Monocyte (primary cell): Measurements from ENCODE around the genes ERP44, INVS and GRIN3A.

GRCh38 chr9:98974803-98975325 lies 31.2 kb downstream of the COL15A1 start:
- PRO-cap, 2 experiments: no peak in any of the 2 experiments

- PRO-cap, 2 experiments: no peak in any of the 2 experiments
Observed at GRCh38 chr9:99105768-99106268, 905 bp downstream of the TGFBR1 start.

- PRO-cap, 2 experiments: no peak in any of the 2 experiments
Observed at GRCh38 chr9:99150672-99151409, 45.9 kb downstream of the TGFBR1 start.

- PRO-cap, 2 experiments: no peak in any of the 2 experiments
Observed at GRCh38 chr9:99151410-99151896, 46.5 kb downstream of the TGFBR1 start.

- PRO-cap, 2 experiments: no peak in any of the 2 experiments
Observed at GRCh38 chr9:99356144-99357409, 134.5 kb downstream of the SEC61B start.

DNA sequence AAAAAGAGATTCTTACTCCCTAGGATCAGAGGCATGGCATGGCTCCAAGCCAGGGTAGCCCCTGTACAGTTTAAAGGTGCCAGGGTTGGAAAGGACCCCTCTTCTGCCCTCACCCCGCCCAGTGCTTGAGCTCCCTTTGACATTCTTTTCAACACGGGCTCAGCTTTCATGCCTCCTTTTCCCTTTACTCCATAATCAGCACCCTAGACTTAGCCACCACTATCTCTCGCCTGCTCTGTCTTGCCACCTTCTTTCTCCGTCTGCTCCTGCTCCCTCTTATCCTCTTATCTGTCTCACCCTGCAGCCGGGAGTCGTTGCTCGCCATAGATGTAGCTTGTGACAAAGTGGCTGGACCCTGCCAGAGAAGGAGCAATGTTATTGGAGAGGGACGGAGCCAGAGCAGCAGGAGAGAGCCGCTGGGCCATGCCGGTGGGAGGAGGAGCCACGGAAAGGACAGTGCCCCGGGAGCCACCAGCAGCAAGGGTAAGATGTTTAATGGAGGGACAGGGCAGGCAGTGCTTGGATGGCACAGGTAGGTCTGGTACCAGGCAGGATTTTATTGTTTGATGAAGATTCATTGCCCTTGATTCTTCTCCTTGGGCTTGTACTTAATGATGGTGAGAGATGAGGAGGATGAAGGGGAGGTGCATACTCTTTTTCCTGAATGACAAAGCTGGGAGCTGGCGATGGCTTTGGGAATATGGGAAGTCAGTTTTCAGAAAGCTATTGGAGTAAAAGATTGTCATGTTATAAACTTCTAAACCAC lies 137.3 kb downstream of the SEC61B start:
- PRO-cap, 2 experiments: no peak in any of the 2 experiments

DNA sequence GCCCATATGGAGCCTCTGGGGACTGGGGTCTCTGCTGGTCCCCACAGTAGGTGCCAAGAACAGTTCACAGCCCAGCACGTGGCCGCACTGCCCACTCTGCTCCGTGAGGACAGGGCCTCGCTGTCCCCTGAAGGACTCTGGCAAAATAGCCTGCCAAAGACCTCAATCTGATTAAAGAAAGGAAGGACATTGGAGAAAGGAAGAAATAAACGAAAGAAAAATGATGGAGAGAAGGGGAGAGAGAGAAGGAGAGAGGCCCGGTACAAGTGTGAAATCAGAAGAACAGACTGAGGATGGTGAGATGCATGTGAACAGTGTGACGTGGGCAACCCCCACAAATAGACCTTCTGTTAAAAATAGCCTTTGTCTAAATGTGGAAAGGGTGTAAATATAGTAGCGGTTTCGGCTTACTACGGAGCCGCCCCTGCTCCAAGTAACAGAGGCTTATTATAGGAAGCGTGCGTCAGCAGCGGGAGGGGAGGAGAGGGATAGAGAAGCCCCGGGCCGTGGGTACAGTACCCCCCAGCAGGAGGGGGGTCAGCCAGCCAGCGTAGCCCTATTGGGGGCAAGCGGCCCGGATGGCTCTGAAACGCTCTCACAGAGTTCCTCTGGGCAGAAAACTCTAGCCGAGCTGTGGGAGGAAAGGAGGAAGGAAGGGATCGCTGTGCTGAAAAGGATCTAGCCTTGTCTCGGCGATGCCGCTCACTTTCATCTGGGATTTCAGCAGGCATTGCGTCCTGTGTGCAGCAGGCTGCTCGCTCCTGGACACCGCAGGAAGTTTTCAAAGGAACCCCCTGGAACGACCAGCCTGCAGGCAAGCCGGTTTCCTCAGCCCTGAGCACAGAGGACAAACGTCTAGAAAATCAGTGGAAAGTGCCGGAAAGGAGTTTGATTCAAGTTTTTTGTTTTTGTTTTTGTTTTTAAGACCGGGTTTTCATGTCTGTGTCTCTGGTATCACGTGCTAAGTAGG lies 146.3 kb downstream of the SEC61B start:
- PRO-cap, 2 experiments: no peak in any of the 2 experiments

GRCh38 chr9:99819009-99819800 lies 2.5 kb upstream of the NR4A3 start:
- PRO-cap, 2 experiments: peak in 2 of 2 experiments; most common plus-strand start chr9:99819366 (in 1); most common minus-strand start chr9:99819332 (in 2)

DNA sequence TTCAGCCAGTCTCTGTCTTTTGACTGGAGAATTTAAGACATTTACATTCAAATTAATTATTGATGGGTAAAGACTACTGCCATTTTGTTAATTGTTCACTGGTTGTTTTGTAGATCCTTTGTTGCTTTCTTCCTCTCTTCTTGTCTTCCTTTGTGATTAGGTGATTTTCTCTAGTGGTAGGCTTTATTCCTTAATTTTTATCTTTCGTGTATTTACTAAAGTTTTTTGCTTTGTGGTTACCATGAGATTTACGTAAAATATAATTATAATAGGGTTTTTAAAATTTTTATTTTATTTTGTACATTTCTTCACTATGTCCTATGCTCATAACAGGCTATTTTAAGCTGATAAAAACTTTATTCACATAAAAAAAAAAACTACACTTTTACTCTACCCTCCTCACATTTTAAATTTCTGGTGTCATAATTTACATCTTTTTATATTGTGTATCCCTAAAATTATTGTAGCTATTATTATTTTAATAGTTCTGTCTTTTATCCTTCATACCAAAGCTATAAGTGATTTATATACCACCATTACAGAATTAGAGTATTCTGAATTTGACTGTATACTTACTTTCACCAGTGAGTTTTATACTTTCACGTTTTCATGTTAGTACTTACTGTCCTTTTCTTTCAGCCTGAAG lies 95.4 kb downstream of the STX17 start:
- PRO-cap, 2 experiments: no peak in any of the 2 experiments

- PRO-cap, 2 experiments: peak in 2 of 2 experiments; most common minus-strand start chr9:100099000 (in 2)
Observed at GRCh38 chr9:100098738-100099052, at the start of gene ERP44. ERP44 (minus strand) TSS chr9:100099000.

DNA sequence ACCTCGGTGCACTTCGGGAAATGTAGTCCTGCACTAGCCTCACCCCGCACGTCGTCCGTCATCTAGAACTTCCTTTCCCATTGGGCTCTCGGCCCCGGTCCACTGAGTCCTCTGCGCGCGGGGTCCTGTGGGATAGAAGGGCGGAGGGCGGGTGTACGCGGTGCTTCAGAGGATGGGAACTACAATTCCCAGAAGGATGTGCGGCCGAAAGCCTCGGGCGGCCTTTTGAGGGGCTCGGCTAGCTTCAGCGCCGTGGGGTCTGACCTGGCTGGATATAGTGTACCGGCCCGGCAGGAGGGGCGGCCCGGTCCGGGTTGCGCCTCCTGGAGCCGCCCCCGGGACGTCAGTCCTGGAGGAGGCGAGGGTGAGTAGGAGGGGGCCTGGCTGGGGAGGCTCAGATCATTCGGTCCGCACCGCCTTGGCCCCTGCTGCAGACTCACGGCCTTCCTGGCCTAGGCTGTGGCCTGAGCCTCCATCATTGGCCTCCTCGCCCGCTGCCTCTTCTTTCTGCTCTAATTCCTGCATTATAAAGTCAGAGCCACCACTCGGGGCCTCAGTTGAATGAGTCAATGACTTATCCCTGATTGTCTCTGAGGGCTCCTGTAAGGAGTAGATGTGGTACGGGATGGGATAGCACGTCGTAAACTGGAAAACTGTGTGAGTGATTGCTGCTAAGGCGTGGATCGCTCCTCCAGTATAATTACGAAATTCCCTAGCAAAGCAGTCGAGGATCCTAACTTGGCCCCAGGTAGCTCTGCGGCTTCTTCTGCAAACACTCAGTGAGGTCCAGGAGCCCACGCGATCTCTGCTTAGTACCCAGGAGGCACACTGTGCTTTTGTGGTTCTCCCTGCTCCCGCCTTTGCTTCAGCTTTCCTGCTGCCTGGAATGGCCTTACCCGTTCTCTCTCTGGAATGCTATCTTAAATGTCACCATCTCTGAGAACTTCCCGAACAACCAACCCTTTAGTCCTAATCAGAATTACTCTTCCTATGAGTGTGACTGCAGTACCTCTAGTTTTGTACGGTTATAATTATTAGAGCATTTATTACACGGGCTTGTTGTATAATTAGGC lies at the start of gene INVS:
Gene INVS, plus strand, starts transcription at position 191 of the 1,073 bp plus-strand sequence.
- PRO-cap, 2 experiments: peak in 2 of 2 experiments; most common plus-strand start position 241 of the sequence (in 2)

DNA sequence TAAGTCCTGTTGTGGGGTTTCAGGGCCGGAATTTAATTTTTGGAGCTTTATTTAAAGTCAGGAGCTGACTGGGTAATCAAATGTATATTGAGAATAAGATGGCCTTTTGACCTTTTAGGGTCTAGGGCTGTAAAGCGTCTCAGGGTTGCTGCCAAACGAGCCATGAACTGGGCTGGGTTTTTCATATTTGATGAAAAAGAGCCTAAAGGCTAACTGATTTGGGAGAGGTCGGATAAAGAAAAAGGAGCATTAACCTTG lies 45.2 kb downstream of the INVS start:
- PRO-cap, 2 experiments: no peak in any of the 2 experiments

DNA sequence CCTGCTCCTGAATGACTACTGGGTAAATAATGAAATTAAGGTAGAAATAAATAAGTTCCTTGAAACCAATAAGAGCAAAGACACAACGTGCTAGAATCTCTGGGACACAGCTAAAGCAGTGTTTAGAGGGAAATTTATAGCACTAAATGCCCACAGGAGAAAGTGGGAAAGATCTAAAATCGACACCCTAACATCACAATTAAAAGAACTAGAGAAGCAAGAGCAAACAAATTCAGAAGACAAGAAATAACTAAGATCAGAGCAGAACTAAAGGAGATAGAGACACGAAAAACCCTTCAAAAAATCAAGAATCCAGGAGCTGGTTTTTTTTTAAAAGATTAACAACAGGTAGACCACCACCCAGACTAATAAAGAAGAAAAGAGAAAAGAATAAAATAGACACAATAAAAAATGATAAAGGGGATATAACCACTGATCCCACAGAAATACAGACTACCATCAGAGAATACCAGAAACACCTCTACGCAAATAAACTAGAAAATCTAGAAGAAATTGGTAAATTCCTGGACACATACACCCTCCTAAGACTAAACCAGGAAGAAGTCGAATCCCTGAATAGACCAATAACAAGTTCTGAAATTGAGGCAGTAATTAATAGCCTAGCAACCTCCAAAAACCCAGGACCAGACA lies 81.1 kb downstream of the INVS start:
- PRO-cap, 2 experiments: no peak in any of the 2 experiments

DNA sequence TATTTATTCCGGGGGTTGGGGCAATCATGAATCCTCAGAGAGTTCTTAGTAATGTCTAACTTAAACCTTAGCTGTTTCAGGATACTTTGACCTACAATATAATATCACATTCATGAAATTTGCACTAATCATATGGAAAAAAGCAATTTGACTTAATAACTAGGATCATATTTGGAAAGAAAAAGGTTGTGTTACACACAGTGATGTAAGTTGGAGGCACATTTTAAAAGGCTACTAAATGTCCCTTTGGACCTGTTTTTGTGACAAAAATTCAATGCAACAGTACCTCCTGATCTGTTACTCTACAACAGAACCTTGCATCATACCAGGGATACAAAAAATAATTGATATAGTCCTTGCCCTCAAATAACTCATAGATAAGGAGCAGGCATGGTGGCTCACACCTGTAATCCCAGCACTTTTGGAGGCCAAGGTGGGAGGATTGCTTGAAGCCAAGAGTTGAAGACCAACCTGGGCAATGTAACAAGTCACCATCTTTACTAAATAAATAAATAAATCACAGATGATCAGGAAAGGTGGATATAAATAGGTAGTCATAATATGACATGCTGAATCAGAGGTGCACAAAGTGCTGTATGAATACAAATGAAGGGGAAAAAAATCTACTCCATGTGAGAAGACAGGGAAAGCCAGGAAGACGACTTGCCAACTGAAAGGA lies 67.0 kb downstream of the BAAT start:
- PRO-cap, 2 experiments: no peak in any of the 2 experiments

DNA sequence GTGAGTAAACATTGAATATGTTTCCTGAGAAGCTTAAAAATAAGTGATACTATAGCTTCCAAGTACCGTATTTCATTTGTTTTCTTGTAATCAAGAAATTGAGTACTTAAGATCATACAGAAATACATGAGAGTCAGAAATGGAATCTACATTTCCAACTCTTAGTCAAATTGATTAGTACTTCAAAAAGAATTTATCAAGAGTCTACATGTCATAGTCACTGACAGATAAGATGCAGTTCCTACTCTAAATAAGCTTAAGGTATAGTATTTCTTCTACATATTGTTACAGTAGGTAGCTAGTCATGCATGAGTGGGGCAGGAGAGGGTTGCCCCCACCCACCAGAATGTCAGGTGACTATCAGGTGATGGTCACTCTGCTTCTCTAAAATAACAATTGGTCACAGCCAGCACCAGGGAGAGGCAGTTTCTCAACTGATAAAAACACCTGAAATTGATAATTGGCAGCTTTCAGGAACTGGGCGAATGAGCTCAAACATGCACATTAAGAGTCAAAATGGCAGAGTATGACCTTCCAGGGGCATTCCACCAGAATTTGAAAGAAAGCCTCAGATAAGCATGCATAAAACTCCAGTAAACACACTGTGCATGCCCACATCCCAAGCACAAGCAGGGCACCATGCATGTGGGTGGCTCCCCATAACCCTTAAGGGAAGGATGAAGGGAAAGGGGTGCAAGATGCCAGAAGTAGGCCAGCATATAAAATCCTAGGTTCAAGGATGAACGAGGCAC lies 2.8 kb downstream of the BAAT start:
- PRO-cap, 2 experiments: no peak in any of the 2 experiments

- PRO-cap, 2 experiments: peak in 1 of 2 experiments; most common plus-strand start chr9:101408945 (in 1)
Observed at GRCh38 chr9:101408747-101409159, 10.1 kb downstream of the ZNF189 start.

- PRO-cap, 2 experiments: no peak in any of the 2 experiments
Observed at GRCh38 chr9:101413175-101414564, 15.0 kb downstream of the ZNF189 start.

GRCh38 chr9:101437817-101438402 lies 2.3 kb upstream of the ALDOB start:
- PRO-cap, 2 experiments: no peak in any of the 2 experiments

GRCh38 chr9:101704908-101705822 lies 33.3 kb downstream of the GRIN3A start:
- PRO-cap, 2 experiments: no peak in any of the 2 experiments

DNA sequence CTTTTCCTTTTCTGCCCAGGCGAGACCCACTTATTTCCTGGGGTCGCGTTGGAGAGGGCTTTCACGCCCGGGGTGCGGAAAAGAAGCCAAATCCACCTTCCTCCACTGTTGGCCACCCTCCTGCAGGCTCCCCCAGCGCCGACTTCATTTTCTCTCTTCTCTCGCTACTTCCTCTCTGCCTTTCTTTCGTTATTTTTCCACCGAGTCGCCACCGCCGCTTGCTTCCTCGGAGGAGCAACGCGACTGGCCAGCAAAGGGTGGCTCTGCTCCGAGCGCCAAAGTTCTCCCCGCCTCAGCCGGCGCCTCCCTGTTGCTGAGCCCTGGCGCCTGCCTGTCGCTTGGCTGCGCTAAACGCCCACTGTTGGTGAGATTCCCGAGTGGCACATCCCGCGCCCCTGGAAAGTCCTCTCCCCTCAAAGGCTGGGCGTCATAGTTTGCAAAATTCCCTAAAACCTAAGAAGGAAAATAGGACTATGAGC lies at the start of gene GRIN3A:
Gene GRIN3A, minus strand, starts transcription at position 245 of the 479 bp plus-strand sequence.
- PRO-cap, 2 experiments: no peak in any of the 2 experiments